Right cardiac atrium (tissue), 1 donor: ENCODE results near the gene HNRNPAB.

DNA sequence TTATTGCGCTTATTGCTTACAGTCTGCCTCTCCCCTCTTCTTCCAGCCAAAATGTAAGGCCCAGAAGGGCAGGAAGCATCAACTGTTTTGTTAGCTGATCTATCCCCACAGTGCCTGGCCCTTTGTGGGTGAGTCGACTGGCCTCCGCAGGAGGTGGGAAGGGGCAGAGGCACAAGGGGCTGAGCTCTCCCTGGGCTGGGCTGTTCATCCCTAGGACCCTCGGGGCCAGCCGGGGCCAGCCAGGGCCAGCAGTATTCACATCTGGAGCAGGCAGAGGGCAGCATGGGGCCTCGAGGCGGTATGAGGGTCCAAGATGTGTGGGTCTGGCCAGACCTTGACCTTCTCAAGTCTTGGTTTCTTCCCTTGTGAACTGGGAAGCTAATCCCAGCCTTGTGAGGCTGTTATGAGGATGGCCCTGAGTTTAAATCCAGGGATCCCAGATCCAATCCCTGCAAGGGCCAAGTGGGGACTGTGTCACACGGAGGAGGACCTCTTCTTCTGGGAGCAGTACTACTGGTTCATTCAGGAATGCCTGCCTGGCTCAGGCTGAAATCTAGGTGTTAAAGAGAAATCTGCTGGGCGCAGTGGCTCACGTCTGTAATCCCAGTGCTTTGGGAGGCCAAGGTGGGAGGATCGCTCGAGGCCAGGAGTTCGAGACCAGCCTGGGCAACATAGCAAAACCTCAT, 11.8 kb upstream of the DBN1 start:
- PRO-cap, result no peak

GRCh38 chr5:177494180-177495321, 2.9 kb downstream of the PDLIM7 start:
- PRO-cap, result no peak

GRCh38 chr5:177501398-177502086, 4.1 kb upstream of the PDLIM7 start:
- PRO-cap, result no peak

DNA sequence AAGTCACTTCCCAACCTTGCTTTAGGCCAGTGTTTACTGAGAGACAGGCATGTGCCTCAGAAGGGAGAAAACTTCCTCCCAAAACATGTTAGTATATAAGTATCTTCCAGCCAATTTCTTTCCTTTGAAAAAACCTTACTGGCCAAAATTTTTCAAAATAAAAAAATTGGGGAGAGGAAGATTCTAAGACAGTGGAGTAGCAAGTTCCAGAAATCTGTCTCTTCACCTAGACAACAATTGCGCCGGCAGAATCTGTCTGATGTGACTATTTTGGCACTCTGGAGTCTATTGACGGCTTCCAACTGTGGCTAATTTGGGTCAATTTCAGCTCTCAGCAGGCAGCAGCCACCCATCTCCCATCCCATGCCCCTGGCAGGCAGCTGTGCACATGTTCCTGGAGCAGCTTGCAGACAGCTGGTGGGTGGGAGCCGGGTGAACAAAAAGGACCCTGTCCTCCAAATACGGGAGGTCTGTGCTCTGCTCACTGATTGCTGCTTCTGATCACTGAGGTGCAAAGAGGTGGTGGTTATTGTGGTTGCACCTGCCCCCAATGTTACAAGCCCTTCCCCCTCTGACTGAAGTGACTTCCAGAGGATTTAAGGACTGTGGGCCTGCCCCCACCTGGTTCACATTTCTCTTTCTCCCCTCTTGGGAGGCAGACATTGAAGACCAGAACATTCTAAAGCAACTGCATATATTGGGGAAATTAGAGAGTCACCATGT, 45.1 kb upstream of the N4BP3 start:
- PRO-cap, result no peak

- PRO-cap, result no peak
These were observed 6.5 kb upstream of the RMND5B start for GRCh38 chr5:178124070-178125034.

- PRO-cap, result no peak
These were observed 7.2 kb downstream of the NHP2 start for GRCh38 chr5:178146466-178146988.

DNA sequence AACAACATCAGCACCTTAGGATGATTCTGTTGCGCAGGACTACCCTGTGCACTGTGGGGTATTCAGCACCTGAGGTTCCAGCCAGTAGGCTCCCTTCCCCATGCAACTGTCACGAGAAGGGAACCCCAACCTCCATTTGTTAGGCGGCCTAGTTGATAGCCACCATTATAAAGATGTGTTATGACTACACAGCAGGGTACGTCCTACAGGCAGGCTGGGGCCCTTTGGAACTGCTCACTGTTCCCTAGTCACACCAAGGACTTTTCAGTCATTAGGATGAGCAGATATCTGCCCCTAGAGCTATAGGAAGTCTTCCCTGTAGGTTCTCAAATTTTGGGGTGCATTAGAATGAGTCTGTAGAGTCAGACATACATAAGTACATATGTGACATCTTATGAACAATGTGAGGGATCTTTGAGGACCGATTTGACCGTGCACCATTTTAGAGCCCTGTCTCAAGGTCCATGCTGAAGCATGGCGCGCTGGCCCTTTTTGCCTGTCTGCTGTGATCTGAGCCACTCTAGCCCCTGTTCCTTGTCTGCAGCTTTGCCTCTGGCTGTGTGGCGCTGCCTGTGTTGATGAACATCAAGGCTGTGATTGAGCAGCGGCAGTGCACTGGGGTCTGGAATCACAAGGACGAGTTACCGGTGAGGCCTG, 6.6 kb downstream of the NHP2 start:
- PRO-cap, result no peak

DNA sequence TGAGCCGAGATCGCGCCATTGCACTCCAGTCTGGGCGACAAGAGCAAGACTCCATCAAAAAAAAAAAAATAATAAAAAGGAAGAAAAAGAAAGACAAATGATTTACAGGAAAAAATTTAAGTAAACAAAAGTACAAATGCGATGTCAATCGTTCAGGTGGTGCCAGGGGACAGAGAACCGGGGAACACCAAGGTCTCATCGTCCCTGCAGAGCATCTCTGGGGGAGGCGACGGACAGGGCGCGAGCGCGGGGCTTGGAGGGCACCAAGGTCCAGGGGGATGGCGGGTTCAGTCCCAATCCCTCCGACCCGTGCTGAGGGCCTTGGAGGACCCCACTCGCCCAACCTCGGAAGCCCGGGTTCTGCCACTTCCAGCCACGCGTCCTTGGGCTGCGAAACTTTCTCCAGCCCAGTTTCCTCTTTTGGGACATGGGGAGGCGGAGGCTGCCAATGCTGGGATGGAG, 549 bp upstream of the HNRNPAB start:
- PRO-cap, result no peak

DNA sequence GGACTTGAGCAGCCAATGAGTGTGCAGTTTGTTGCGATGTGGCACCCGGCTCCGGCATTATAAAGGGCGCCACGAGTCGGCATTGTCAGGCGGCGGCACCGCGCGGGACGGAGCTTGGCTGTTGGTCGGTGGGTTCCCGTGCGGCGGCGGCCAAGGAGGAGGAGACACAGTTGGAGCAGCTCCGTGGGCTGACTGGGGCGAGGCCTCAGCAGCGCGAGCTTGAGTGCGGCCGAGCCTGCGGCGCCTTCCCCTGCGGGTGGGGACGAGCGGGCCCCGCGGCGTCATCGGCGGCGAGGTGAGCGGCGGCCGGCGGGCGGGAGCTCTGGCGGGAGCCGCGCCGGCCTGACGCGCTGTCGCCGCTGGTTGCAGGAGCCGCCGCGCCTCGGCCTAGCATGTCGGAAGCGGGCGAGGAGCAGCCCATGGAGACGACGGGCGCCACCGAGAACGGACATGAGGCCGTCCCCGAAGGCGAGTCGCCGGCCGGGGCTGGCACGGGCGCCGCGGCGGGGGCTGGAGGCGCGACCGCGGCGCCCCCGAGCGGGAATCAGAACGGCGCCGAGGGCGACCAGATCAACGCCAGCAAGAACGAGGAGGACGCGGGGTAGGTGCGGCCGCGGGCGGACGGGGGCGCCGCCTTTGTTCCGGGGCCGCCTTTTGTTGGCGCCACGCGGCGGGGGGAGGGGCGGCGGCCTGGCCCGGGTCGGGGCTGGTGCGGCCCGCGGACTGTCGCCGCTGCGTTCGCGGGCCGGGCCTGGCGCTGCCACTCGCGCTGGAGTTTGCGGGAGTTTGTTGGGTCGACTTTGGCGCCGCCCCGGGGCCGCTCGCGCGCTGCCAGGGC, at the start of gene HNRNPAB:
Gene HNRNPAB (plus strand): TSS at position 88 of the 838 bp plus-strand sequence.
- PRO-cap, result bidirectional peak, plus-strand start at position 88 of the sequence, minus-strand start outside the sequence

- PRO-cap, result no peak
These were observed 63.8 kb upstream of the PHYKPL start for GRCh38 chr5:178296495-178296694.

GRCh38 chr5:178453187-178453801, 136.9 kb downstream of the COL23A1 start:
- PRO-cap, result no peak

- PRO-cap, result no peak
These were observed 69.5 kb downstream of the ADAMTS2 start for GRCh38 chr5:179275567-179276420.

DNA sequence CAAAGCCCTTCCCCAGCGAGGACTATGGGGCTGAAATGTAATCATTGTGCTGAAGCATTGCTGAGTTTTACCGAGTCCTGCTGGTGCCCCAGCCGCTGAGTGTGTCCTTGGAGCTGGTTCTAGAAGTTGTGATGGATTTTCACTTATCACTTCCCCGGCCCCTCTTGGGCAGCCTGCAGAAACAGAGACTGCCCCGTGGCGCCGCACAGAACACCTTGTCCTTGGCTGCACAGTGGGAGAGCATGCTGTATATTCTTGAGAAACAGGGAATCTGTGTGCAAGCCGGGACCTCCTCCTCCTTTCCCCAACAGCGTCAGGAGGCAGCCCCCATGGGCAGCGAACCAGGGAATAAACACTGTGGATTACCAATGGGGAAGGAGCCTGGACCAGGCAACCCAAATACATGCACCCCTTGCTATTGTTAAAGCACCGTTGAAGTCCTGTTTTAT, 90.6 kb upstream of the RUFY1 start:
- PRO-cap, result no peak

DNA sequence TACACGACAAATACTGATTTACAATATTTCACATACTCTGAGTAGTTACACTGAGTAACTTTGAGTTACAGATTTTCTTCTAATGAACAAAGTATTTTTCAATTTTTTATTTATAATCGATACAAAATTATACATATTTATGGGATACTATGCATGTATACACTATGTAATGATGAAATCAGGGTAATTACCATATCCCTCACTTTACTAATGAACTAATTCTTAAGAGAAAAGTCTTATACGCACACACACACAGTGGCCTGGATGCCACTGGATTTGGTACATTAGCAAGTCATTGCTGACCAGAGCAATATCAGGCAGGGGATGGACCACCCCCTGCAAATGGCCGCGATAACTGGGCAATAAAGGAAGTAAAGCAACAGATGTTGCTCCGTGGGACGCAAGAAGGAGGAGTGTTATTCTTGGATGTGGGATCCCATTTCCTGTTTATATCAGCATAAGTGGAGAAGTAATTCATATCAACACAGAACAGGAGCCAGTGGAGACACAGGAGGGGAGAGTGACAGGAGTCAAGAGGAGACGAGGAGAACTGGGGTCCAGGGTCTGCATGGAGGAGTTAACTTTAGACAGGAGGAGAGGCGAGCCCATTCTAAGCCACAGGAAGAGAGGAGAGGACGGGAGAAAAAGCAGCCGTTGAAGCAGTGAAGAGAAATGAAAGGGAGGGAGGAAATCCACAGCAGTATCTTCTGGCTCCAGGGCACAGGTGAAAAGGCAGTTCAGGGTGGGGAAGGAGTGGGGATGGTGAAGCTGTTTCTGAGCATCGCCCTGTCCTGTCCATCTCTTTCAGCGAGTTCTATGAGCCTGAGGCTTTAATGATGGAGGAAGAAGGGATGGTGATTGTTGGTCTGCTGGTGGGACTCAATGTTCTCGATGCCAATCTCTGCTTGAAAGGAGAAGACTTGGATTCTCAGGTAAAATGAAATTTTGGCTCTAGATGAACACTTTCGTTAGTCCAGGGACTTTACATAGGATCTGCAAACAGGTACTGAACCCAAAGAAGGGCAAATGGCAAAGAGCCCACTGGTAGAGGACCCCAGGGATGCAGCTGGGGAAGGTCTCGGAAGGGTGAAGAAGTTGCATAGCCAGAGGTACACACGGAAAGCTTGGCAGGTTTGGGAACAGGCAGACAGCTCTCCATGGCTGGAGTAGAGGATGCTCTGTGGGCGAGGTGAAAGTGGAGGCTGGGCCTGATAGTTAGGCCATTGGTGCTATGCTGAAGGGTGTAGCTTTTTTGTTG, 18.6 kb downstream of the RUFY1 start:
- PRO-cap, result no peak

- PRO-cap, result no peak
These were observed 9.7 kb downstream of the HNRNPH1 start for GRCh38 chr5:179613703-179614195.

- PRO-cap, result no peak
These were observed 9.2 kb downstream of the HNRNPH1 start for GRCh38 chr5:179614196-179614741.

- PRO-cap, result no peak
These were observed 7.1 kb downstream of the HNRNPH1 start for GRCh38 chr5:179616342-179616709.

DNA sequence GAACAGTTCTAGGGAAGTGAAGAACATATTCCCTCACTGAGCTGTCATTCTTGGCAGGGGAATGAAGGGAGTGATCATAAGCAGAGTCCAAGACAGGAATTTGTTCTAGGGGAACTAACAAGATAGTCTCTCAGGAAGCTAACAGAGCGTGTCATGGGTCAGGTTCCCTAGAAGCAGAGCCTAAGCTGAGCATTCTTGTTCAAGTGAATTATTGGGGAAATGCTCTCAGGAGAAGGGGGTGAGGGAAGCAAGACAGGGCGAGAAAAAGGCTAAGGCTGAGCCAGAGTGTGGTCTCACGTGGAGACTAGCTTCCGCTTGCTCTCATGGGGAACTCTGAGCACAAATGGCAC, 345 bp upstream of the CBY3 start:
- PRO-cap, result no peak

DNA sequence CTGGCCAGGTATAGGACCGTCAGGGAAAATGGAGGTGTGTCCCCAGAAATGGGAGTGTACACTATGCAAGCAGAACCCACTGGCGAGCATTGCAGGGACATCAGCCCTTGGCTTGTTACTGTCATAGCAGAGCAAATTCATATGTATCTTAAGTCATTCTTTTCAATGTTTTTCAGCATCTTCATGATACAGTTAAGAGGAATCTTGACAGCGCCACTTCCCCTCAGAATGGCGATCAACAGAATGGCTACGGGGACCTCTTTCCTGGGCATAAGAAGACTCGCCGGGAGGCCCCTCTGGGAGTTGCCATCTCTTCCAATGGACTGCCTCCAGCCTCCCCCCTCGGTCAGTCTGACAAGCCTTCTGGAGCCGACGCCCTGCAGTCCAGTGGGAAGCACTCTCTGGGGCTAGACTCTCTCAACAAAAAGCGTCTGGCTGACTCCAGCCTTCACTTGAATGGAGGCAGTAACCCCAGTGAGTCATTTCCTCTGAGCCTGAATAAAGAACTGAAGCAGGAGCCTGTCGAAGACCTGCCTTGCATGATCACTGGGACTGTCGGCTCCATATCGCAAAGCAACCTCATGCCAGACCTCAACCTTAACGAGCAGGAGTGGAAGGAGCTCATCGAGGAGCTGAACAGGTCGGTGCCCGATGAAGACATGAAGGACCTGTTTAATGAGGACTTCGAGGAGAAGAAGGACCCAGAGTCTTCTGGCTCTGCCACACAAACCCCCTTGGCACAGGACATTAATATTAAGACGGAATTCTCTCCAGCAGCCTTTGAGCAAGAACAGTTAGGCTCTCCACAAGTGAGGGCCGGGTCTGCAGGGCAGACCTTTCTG, 28.4 kb upstream of the LTC4S start:
- PRO-cap, result no peak

DNA sequence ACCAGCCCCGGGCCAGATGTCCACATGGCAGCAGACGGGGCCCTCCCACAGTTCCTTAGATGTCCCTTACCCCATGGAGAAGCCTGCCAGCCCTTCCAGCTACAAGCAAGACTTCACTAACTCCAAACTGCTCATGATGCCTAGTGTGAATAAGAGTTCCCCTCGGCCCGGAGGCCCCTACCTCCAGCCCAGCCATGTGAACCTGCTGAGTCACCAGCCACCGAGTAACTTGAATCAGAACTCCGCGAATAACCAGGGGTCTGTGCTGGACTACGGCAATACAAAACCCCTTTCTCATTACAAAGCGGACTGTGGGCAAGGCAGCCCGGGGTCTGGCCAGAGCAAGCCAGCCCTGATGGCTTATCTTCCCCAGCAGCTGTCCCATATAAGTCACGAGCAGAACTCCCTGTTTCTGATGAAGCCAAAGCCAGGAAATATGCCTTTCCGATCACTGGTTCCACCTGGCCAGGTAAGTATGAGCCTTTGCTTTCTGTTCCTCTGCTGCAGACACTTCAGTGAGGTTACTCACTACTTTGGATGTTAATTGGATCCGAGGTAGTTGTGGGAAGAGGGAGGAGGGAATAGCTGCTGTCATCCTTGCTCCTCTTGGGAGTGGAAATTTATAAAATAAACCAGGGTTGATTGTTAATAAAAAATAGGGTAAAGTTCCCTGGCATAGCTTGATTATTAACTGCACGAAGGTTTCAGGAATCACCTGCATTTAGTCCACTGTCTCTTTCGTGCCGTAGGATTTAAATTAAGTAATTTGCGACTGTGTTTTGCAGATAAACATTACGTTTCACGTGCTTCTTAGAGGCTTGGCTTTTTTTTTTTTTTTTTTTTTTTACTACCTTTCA, 27.3 kb upstream of the LTC4S start:
- PRO-cap, result no peak